Colic lymph node (tissue), 1 donor: ENCODE data around the genes HEXIM2 and ARHGAP27.

- PRO-cap, result bidirectional peak, plus-strand start at chr17:45061339, minus-strand start at chr17:45061113
These were observed 503 bp upstream of the NMT1 start for GRCh38 chr17:45060433-45061195.

GRCh38 chr17:45114115-45114515, 18.2 kb downstream of the PLCD3 start:
- PRO-cap, result no peak

- PRO-cap, result no peak
These were observed 464 bp downstream of the PLCD3 start for GRCh38 chr17:45131744-45132358.

DNA sequence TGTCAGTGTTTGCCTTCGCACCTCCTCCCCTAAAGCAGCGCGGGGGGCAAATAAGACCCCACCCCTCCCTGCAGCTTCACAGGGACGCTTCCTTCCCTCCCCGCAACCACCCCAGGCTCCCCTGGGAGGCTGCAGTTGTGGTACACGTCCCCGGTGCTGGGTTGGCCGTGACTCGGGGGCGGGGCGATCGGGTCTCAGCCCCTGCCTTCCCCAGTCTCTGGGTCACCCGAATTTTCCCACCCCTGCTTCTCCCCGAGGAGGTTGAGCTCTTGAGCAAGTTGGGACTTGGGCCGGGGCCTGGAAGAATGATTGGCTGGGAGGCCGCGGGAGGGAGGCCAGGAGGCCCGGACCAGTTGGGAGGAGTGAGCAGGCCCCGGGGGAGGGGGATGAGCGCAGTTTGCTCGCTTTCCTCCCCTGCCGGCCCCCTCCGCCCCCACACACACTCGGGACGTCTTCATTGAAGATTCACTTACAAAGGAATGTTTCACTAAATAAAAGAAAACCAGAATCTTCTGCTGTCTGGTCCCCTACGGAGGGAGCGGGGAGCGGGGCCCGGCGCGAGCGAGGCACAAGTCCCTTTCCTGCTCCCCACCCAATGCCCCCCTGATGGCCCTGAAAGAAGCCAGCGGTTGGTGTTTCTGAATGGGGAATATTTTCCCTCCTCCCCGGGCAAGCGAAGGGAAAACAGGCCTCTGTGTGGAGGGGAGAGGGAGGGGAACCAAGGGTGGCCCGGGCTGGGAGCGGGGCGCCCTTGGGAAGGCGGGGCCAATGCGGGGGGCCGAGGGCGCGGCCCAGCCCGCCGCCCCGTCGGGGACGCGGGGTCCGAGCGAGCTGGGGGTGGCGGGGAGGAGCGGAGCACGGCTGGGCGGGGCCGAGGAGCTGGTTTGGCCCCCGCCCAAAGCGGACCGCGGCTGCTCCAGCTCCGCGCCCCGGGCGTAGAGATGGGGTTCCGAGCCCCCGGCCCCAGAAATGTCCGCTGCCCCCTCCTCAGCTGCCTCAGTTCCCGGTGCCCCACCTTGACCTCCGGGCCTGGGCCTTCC, 4.3 kb upstream of the HEXIM1 start:
- PRO-cap, result bidirectional peak, plus-strand start at position 505 of the sequence, minus-strand start at position 411 of the sequence

DNA sequence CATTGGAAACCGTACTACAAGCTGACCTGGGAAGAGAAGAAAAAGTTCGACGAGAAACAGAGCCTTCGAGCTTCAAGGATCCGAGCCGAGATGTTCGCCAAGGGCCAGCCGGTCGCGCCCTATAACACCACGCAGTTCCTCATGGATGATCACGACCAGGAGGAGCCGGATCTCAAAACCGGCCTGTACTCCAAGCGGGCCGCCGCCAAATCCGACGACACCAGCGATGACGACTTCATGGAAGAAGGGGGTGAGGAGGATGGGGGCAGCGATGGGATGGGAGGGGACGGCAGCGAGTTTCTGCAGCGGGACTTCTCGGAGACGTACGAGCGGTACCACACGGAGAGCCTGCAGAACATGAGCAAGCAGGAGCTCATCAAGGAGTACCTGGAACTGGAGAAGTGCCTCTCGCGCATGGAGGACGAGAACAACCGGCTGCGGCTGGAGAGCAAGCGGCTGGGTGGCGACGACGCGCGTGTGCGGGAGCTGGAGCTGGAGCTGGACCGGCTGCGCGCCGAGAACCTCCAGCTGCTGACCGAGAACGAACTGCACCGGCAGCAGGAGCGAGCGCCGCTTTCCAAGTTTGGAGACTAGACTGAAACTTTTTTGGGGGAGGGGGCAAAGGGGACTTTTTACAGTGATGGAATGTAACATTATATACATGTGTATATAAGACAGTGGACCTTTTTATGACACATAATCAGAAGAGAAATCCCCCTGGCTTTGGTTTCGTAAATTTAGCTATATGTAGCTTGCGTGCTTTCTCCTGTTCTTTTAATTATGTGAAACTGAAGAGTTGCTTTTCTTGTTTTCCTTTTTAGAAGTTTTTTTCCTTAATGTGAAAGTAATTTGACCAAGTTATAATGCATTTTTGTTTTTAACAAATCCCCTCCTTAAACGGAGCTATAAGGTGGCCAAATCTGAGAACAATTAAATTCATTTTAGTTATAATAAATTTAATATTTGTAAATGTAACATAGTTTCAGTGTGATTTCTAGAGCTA, 1.7 kb downstream of the HEXIM1 start:
- PRO-cap, result bidirectional peak, plus-strand start at position 134 of the sequence, minus-strand start at position 96 of the sequence

GRCh38 chr17:45161761-45162176, at the start of gene HEXIM2:
HEXIM2 (plus strand) TSS chr17:45161875.
- PRO-cap, result no peak

GRCh38 chr17:45223517-45224359, 2.1 kb downstream of the FMNL1 start:
- PRO-cap, result bidirectional peak, plus-strand start at chr17:45224004, minus-strand start at chr17:45223899

- PRO-cap, result no peak
These were observed 7.0 kb downstream of the SPATA32 start for GRCh38 chr17:45254828-45255313.

GRCh38 chr17:45293267-45294489, 23.1 kb downstream of the MAP3K14 start:
- PRO-cap, result no peak

GRCh38 chr17:45313342-45313876, 3.4 kb downstream of the MAP3K14 start:
- PRO-cap, result no peak

DNA sequence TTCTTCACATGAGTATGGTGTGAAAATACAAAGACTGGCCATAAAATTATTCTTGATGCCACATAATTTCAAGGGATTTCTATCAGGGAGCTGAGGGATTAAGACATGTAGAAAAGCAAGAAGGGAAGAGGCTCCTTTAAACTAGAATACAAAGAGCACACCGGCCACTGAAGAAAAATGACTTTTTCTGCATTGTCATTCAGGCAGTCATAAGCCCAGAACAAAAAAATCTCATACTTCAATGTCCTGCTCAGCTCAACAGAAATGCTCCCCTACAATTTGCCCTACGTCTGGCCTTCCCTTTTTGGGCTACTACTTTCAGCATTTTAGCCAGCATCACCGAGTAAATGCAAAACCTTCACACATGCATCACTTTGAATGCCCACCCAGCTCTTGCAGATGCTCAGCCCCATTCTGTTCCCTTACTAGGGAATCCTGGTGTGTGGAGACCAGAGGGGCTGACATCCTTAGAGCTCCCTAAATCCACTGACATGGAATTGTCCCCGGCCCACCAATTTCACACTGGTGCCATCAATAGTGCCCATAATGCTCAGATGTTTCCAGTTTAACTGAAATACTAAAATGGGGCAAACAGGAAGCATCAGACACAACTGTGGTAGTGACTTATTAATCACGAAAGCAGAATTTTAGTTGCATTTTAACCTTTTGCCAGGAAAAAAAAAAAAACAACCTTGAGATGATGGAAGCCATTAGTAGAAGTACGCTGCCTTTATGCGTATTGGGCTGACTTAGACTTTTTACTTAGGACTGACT, 2.7 kb downstream of the MAP3K14 start:
- PRO-cap, result bidirectional peak, plus-strand start at position 695 of the sequence, minus-strand start at position 567 of the sequence

DNA sequence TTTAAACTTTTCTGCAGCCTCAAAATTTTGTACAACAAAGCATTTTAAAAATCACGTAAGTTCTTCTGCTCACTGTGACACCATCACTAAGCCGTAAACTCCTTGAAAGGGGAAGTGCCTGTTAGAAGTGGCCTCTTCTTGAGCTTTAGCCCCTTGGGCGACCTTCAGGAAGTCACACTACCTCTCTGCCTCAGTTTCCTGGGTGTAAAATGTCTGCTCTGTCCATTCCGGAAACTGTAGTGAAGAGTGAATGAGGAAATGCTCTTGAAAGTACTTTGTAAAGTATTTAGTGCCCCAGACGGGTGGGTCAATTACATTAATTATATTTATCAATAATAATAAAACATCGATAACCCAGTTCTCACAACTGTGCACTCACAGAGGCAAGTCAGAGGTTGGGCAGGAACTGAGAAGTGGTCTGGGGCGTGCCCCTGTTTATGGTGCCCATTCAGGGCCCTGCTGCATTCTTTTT, 26.4 kb downstream of the ARHGAP27 start:
- PRO-cap, result no peak

- PRO-cap, result no peak
These were observed 19.3 kb downstream of the ARHGAP27 start for GRCh38 chr17:45413323-45413875.

- PRO-cap, result no peak
These were observed 14.0 kb downstream of the ARHGAP27 start for GRCh38 chr17:45418437-45419265.

- PRO-cap, result bidirectional peak, plus-strand start at chr17:45431762, minus-strand start at chr17:45431564
These were observed 1.1 kb downstream of the ARHGAP27 start for GRCh38 chr17:45431202-45432258.

DNA sequence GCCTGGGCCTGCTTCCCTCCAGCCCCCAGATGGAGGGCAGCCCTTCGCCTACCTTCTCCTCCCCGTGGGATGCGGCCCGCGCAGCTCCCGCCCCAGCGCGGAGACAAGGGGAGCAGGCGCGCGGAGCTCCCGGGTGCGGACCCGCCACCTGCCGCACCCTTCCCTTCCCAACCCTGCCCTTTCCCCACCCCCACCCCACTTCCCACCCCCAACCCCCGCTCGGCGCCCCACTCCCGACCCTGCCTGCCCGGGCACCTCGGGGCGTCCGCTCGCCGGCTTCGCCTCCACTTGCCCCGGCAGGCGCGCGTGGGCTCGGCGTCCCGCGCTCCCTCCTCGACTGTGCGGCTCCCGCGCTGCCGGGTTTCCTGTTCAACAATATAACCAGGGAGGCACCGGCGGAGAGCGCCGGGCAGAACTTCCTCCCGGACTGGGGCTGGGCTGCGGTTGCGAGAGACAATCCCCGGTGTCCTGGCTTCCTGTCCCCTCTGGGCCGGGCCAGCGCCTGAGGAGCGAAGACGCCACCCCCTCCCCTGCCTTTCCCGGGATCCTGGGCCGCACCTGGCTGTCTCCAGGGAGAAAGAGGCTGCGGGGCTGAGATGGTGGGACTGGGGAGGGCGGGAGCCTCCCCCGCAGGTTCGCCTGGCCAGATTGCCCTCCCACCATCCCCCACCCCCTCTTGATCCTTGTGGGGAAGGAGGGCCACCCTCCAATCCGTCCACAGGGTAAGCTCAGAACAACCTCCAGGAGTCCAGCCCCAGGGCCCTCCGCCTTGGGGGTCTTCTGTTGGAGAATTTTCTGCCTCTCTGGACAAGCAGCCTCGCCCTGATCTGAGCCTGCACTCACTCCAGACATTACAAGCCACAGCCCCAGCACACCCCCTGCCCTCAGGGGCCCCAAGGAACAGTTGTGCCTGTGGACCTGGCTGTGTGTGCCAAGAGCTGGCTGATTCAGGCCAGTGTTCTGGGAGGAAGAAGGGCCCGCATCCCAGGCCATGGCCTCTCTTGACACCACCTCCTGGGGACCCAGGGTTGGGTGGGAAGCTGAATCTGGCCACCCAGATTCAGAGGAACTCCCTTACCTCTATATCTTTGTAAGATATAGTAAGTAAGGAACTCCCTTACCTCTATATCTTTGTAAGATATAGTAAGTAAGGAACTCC, at the start of gene ARHGAP27:
ARHGAP27 (minus strand) TSS at position 374 of the 1,159 bp plus-strand sequence.
- PRO-cap, result unidirectional peak, minus-strand start at position 341 of the sequence; unidirectional peak, minus-strand start at position 429 of the sequence

DNA sequence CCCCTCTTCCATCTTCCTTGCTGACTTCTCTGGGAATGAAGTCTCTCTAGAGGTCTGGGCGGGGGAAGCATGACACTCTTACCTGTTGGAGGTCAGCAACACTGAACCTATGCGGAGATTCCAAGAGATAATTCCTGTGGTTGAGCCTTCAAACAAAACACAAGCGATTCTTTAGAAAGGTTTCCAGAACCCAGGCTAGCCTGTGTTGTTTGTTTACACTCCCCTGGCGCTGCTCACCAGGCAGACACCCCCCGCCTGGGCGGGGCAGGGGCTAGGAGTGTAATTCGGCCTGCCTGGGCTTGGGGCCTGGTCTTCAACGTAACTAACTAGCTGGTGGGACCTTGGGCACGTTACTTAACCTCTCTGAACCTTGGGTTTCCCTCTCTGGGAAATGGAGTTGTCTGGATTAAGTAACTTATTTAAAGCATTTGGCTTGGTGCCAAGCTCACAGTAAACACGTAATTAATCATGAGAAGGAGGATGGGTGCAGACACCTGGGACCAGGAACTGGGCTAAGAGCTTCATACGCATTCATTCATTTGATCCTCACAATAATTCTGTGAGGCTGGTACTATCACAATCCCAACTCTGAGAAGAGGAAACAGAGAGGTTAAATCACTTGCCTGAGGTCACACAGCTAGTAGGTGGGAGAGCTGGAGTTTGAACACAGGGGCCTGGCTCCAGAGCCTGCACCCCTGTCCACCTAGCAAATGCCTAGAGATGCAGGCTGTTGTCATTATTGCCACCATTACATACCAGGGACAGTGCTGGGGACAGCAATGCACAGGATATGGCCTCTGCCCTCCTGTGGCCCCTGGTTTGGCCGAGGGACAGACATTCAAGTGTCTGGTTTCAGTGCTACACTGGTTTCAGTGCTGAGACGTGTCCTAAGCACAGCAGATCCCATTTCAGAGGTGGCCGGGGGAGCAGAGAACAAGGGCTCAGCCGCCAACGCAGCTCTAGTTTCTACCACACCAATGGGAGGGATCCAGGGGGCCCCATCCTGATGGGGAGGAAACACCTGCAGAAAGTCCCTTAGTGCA, 7.7 kb upstream of the ARHGAP27 start:
- PRO-cap, result no peak

- PRO-cap, result no peak
These were observed 9.2 kb upstream of the ARHGAP27 start for GRCh38 chr17:45441832-45442300.

DNA sequence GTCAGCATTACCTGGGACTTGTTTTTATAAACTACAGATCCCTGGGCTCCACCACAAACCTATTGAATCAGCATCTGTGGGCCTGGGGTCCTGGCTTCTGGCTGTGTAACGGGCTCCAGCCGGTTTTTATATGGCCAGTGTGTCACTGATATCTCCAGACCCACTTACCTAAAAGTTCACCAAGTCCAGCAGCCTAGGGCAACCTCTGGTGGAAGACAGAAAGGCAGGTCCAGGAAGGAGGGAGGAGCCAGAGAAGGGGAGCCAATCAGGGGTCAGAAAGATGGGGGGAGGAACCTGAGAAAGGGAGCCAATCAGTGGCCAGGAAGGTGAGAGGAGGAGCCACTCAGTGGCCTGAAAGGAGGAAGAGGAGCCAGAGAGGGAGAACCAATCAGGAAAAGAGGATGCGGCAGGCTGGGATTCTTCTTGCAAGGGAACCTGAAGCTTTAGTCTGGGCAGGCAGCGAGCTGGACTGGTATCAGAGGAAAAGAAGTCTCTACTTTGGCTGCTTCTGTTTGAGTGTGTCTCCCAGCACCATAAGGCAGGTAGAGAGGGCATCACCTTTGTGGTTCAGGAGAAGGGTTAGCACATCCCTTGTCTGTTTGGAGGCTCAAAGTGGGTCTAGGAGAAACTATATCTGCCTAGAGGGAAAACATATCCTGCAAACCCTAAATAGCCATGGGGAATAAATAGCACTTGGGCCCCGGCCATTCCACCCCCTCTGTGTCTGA, 43.5 kb upstream of the CRHR1 start:
- PRO-cap, result no peak

- PRO-cap, result no peak
These were observed 47.9 kb downstream of the MAPT start for GRCh38 chr17:45942059-45942849.